ENCODE measurements around a stretch of chr6.

GRCh38 chr6:6546878-6547457 is 41.6 kb upstream of the LY86 start:
- RRBS = no CpG with 5 or more reads among the region's 24 CpGs

DNA sequence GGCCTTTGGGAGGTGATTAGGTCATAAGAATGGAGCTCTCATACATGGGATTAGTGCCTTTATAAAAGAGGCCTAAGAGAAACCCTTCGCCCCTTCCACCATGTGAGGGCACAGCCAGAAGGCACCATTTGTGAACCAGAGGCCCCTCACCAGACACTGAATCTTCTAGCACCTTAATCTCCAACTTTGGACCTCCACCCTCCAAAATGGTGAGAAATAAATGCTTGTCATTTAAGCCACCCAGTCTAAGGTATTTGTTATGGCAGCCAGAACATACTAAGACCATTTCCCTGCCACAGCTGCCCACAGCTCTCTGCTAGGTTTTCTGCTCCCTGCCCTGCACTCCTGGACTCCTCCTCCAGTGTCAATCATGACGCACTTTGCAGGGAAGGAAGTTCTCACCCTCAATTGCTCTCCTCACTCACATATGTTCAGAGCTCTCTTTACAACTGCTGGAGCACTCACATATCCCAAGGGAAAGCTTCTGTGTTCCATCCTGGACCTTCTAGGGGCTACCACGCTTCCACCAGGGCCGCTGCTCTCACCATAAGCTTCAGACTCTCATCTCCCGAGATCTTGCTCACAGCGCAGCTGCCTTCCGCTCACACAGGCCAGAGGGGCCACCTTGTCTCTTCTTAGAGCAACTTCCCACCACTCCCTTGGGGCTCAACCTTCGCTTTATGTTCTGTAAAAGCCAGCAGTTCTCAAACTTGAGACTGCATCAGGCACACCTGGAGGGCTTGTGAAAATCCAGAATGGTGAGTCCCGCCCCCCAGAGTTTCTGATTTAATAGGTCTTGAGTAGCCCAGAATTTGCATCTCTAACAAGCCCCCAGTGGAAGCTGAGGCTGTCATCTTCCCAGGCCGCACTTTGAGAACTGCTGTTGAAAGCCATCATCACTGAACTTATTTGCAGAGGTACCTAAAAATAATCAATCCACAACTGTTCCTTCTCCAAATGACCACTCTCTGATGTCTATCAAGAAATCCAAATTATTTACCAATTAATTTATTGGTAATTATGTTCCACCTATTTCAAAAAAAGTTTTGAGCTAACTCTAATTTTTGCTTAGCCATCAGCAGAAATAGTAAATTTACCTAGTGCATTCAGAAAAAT is 1.5 kb upstream of the LY86 start:
- RRBS = no CpG with 5 or more reads among the region's 10 CpGs

DNA sequence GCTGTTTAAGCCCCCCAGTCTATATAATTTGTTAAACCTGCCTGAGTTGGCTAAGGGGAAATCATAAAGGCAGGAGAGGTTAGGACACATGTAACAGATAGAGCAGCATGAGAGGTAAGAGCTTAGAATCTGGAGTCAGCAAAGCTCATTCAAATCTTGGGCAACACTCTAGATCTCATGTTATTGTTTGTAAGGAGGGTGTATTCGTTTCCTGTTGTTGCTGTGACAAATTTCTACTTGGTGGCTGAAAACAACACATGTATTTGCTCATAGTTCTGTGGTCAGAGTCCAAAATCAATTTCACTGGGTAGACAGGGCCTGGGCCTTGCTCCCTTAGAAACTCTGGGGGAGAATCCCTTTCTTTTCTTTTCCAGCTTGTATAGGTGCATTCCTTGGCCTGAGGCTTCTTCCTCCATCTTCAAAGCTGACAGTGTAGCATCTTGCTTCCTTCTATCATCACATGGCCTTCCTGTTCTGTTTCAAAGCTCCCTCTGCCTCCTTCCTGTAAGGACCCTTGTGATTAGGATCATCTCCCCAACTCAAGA is 4.4 kb downstream of the LY86 start:
- RRBS = no CpG with 5 or more reads among the region's 1 CpG

- RRBS = no CpG with 5 or more reads among the region's 3 CpGs
These were observed 12.5 kb downstream of the LY86 start for GRCh38 chr6:6601019-6601436.

DNA sequence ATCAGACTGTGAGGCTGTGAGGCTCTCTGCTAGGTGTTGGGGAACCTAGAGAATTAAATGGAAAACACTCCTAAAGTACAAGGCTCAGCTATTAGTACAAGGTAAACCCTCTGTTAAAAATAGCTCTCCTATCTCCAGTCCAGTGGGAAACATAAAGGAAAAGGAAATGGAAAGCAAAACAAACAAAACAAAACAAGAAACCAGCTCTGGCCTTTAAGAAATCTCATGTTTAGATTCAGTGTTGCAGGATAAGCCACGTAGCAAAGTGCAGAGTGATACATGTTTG is 35.1 kb downstream of the LY86 start:
- RRBS = no CpG with 5 or more reads among the region's 1 CpG

DNA sequence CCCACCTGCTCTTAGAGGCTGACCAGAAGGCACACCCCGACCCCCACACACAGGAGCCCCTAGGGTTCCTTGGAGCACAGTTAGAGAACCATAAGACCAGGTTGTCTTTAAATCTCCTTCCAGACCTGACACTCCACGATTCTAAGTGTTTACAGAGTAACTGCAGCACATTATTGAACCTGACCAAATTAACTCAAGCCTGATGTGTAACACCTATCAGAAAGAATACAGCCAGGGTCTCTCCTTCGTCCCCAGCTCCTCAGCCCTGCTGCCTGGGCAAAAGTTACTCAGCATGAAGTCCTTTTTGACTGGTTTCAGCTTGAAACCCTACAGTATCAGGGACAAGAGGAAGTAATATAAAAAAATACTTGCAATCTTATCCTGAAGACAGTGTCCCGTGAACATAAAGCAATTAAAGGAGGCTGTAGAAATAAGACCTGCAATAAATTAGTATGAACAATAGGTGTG is 114.9 kb downstream of the LY86 start:
- RRBS = no CpG with 5 or more reads among the region's 4 CpGs

GRCh38 chr6:6703867-6704110 is 115.3 kb downstream of the LY86 start:
- RRBS = no CpG with 5 or more reads among the region's 3 CpGs

- RRBS = no CpG with 5 or more reads among the region's 10 CpGs
These were observed 126.3 kb downstream of the LY86 start for GRCh38 chr6:6714646-6715367.

DNA sequence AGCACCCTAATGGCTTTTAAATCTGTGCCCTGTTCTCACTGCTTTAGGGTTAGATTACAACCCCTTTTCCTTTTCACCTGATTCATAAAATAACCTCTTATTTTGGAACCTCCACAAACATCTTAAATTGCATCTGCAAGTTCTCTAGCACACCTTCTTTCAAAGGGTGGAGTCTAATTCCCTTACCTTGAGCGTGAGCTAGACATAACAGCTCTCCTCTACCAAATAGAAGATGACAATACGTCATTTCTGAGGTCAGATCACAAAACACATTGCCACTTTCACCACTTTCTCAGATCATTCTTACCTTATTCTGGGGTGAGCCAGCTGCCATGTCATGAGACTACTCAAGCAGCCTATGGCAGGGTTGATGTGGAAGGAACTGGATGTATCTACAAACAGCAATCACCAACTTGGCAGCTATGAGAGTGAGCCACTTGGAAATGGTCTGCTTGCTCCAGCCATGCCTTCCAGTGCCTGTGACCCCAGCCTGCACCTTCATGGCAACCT is 150.3 kb downstream of the LY86 start:
- RRBS = no CpG with 5 or more reads among the region's 2 CpGs

DNA sequence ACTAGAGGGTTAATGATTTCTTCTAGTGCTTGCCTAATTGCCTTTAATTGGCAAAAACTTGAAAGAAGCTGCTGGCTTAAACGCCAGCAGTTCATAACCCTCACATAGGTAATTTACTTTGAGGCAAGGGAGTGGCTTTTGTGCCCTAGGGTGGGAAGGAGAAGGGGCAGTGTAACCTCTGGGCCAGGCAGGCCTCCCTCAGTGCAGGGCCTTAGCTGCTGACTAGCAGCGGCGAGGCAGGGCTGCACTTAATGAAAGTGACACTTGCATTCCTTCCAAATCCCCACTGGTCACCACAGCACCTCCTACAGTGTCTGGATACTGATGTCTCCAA is 152.6 kb downstream of the LY86 start:
- RRBS = no CpG with 5 or more reads among the region's 3 CpGs

DNA sequence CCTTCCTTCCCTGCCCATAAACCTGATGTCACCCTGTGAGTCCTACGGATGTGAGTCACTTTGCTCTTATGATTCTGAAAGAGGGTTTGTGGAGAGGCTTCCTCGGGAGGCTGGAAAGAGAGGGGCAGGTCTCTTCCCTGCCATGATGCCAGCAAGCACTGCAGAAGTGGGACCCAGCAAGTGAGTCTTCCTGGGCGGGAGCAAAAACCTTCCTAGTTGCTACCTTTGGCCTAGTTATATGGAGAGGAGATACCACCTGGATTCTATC is 202.5 kb downstream of the LY86 start:
- RRBS = no CpG with 5 or more reads among the region's 3 CpGs

- RRBS = no CpG with 5 or more reads among the region's 19 CpGs
These were observed 222.9 kb downstream of the LY86 start for GRCh38 chr6:6810952-6812190.

- RRBS = no CpG with 5 or more reads among the region's 7 CpGs
These were observed 229.0 kb upstream of the RREB1 start for GRCh38 chr6:6878622-6879296.

GRCh38 chr6:6931470-6932096 is 176.2 kb upstream of the RREB1 start:
- RRBS = no CpG with 5 or more reads among the region's 7 CpGs

DNA sequence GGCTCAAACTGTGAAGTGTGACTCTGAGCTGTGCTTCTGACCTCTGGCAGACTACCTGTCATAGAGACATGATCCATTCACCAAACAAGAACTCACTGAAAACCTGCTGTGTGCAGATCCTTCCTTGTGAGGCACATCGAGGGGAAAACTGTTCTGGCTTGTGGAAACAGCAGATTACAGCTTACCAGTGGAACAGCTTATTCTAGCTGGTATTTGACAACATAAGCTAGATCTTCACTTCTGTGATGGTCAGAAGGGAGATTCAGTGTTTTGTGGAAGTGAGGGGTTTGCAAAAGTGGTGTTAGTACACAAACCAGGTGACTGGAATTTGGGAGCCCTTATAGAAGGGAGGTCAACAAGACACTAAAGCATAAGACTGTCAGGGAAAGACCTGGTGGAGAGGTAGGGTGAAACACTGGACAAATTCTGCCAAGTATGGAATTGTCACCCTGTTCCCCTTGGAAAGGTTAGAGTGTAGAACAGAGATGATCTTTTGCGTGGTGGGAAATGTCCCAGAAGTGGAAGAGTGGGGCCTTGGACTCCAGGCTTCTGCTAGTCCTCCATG is 17.2 kb downstream of the RREB1 start:
- RRBS = no CpG with 5 or more reads among the region's 2 CpGs

DNA sequence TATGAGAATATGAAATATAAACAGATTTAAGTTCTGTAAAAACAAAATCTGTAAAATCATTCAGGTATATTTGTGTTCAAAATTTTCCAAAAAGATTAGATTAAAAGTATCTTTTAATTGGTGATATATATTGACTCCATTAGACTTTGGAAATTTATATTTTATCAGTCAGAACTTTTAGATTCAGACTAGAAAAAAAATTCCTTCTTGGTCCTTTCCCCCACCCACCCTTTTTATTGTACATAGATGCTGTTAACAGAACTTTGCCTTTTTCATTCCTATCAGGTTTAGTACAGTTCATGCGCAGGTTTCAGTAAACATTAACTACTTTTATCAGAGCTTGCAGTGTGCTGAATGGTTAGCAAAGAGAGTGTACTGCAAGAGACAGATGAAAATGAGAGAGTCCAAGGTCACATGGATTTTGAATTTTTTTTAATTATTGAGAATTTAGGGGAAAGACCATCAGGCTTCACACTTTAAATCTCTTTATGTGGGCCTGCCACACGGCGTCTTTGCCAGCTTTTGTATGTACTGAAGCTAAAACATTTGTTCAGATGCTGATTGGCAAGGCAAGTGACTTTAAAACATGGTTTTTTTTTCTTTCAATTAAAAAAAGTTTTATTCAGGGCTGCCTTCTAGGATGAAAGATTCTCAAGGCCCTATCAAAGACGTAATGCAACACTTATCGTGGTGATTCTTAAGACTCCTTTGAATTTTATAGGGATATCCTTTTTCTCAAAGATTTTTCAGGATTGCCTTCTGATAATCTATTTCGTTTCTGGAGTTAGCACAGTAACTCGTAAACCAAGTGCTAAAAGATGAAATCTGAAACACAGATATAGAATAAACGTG is 32.1 kb downstream of the RREB1 start:
- RRBS = no CpG with 5 or more reads among the region's 8 CpGs

- RRBS = no CpG with 5 or more reads among the region's 13 CpGs
These were observed 38.6 kb downstream of the RREB1 start for GRCh38 chr6:7146167-7146939.

GRCh38 chr6:7150583-7151843 is 43.3 kb downstream of the RREB1 start:
- RRBS = 85% methylated on average over 5 of the region's 19 CpGs

DNA sequence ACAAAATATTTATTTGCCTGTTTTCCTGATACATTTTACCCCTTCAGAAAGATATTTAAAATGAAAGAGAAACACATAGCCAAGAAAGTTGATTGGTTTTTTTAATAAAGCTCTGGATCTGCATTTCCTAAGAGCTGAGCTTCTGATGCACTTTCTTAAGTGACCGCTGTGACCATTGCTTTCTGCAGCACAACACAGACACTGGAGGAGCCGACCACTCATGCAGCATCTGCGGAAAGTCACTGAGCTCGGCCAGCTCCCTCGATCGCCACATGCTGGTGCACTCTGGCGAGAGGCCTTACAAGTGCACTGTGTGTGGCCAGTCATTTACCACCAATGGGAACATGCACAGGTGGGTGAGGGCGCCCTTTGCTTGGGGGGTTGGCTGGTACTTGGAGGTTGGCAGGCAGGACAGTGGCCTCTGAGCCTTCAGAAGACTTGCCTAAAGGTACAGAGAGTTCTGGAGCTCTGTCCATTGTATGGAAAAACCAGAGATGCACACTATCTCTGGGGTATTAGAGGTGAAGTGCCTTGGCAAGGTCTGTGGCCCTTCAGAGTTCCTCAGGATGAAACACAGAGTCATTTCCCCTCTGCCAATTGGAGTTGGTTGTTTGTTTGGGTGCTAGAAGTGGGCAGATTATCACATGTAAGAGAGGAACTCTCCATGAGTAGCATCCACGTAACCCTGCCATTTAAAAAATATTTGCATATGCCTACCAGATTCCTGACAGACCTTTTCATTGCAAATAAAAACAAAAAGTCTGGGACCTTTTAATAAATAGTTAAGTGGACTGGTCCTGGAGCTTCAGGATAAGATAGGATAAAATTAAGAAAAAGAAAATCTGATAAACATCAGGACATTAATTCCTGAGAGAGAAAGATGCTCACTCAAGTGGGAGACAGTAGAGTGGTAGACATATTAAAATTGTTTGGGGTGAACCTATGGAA is 81.5 kb downstream of the RREB1 start:
- RRBS = no CpG with 5 or more reads among the region's 9 CpGs

DNA sequence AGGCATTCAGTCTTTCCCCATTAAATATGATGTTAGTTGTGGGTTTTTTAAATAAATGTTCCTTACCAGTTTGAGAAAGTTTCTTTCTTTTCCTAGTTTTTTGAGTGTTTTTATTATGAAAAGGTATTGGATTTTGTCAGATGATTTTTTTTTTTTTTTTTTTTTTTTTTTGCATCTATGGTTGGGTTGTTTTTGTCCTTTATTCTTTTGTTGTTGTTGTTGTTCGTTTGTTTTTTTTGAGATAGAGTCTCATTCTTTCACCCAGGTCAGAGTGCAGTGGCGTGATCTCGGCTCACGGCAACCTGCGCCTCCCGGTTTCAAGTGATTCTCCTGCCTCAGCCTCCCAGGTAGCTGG is 84.2 kb downstream of the RREB1 start:
- RRBS = no CpG with 5 or more reads among the region's 6 CpGs

Measured in epithelial cell of prostate (primary cell).